GM23338 (cell line): ENCODE results near the gene TRPV1.

DNA sequence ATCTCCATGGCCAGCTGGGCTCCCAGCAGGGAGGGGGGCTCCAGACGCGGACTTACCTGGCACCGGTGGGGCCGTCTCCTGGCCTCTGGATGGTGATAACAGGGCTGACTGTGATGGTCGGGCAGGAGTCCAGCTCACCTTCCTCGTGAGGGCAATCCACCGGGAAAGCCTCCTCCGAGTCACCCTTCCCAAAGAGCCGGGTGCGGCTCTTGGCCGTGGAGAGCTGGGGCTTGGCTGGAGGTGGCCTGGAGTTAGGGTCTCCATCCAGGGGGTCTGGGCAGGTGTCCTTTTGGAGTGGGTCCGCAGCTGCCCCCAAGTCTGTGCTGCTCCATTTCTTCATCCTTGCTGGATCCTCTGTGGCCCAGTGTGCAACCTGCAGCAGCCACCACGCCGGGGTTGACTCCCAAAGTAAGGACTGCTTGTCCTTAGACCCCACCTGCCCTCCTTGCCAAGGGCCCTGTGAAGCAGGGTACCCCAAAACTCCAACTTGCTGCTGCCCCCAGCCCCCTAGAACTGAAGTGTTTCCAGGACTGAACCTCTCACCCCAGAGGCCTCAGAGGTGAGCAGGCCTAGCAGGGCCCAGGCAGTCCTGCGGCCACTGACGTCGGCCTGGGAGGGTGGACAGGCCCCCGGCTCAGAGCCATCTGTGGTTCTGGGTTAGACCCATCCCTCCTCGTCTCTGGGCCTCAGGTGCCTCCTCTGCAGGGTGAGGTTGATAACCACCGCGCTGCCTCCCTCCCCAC, 17.0 kb downstream of the TRPV1 start:
- PRO-cap, result no peak
- RAMPAGE, long total RNA, result no peak

DNA sequence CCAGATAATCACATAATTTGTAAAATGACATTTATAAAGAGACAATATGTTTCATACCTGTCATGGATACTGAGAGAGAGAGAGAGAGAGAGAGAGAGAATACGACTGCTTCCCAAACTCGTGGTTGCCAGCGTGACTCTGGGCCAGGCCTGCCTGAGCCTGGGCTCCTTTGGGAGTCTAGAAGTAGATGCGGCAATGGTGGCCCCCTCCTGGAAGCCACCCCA, at the start of gene TRPV1:
TSS of gene TRPV1 (minus strand) at position 160 of the 224 bp plus-strand sequence.
- PRO-cap, result no peak
- RAMPAGE, long total RNA, result no peak

DNA sequence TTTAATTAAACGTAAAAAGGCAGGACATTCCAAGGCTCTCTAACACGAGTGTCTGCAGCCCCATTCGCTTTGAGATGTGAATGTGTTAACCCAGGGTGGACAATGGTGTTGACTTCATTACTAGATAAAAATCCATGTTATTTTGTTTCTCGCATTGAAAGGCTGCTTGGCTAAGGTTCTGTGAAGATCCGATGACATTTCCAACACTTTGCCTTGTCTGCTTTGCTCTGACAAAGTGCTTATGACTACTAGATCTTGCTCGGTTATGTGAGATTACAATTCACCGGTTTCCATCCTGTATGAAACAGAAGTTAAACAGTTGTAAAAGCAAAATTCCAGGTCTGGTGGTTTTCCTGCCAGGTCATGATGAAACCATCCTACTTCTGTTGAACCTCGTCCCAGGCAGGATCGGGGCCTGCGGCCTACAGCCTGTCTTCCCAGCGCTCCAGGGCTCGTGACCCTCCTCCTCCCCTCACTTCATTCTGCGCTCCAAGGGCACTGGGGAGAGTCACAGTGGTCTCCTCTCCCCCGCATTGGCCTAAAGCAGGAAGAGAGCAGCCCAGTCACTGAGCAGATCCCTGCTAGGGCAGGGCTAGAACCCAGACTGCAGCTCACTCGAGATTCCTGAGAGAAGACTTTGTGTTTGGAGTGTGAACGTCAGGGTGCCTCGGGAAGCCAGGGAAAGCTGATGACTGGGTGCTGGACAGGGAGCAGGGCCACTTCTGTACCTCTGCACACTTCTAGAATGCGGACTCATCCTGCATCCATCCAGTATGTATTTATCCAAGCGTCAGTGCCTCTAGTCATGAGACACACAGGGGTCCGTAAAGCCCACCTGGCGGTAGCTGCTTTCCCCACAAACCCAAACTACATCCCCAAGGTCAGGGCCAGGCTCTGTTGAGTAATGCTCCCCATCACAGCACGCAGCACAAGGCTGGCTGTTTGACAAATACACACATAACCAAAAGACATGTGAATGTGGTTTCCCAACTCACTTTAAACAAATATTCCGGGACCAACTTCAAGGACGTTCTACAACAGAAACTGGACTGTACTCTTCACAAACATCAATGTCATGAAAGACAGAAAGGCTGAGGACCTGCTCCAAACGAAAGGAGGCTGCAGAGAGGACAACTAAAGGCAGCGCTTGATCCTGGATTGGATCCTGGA, 1.6 kb upstream of the ITGAE start:
- PRO-cap, result no peak
- RAMPAGE, long total RNA, result no peak

DNA sequence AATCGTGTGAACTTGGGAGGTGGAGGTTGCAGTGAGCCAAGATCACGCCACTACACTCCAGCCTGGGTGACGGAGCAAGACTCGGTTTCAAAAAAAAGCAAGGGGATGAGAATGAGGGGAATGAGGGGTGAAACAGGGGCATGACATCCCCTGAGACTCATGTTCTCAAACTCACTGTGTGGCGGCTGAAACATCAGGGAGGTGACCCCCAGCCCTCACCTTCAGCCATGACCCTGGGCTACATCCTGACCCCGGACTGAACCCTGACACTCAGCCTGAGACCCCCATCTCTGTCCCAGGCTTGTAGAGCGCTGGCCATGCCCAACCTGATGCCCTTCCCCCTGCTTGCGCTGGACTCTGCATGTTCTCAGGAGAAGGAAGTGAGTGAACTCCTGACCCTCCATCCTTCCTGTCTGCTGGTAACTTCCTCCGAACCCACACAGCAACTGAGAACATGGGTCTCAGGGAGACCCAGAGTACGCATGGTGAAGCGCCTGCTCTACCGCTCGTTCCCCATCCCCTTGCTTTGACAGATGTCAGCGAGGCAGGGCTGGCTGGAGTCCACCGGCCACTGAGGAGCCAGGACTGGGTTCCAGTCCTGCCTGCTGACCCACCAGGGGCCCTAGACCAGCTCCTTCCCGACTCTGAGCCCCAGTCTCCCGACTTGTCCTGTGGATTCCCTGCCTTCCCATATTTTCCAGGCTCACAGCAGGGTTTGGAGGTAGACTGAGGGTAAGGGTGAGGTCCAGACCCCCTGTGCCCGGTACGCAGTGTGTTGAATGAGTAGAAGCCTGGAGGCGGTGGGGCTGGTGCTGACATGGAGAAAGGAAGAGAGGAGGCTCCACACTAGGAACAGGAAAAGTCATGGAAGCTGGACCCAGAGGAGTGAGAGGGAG, 6.1 kb downstream of the CAMKK1 start:
- PRO-cap, result no peak
- RAMPAGE, long total RNA, result no peak

DNA sequence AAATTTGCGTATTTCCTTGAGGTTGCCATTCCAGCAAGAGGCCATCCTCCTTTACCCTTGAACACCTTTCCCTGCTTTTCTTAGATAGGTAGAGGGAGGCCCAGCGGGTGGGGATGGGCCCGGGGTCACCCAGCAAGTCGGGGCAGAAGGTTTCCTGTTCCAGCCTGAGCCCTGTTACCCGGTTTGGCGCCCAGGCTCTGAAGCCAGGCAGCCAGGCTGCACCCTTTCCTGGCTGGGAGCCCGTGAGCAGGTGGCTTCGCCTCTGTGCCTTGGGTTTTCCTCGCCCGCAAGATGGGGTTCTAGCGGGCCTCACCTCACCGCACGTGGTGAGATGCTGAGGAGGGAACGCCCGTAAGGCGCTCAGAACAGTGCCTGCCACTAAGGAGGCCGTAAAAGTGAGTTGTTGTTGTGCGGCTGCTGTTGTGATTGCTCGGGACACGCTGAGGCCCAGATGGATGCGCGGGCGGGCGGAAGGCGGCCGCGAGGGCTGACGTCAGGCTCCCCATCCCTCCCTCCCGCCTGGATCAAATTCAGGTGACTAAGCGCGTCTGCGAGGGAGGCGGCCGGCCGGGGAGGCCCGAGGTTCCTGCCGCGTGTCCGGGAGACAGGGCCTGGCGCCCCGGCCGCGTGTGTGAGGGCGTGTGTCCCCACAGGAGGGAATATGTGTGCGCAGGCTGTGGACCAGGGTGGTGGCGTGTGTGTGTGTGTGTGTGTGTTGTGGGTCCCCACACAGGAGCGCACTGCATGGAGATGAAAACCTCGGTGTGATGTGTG, 4.4 kb downstream of the CAMKK1 start:
- PRO-cap, result bidirectional peak, plus-strand start at position 553 of the sequence, minus-strand start at position 428 of the sequence
- RAMPAGE, long total RNA, result no peak

DNA sequence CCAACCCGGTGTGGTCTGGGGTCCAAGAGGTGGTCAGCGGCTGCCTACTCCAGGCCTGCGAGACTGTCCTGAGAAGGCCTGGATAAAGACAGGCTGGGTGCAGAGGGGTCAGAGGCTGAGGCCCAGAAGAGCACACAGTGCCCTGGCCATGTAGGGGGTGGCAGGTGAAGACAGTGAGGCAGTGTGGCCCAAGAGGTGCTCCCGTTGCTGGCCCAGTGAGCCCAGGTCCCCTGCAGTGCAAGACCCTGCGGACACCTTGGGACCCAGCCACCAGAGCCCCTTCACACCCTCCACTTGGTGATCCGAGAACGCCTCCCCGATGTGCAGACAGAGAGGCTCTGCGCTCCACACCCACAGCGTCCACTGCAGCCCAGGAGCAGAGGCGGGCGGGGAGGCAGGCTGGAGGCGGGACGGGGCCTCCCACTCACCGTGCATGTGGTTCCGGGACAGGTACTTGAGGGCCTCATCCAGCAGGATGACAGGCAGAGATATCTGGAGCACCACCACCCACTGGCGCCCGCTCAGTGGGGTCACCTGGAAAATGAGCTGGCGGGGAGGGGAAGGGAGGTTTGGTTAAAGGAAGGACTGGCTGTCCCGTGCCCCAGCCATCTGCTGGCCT, 12.1 kb upstream of the P2RX1 start:
- PRO-cap, result no peak
- RAMPAGE, long total RNA, result no peak

DNA sequence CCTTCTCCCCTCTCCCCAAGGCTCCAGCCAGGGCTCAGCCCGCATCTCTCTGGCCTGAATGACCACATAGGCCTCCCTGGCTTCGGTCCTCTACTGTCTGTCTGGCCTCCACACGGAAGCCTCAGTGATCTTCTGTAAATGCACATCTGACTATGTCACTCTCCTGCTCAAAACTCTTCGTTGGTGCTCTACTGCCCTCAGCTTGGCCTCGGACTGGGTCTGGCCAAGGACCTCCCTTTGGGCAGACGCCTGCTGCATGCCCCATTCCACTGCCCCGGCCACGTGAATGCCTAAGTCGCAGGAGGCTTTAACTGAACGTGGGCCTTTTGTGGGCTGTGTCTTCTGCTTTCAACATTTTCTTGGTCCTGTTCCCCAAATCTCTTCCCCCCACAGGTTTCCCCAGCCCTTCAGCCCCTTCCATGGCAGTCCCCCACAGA, 20.2 kb downstream of the ATP2A3 start:
- PRO-cap, result no peak
- RAMPAGE, long total RNA, result no peak

DNA sequence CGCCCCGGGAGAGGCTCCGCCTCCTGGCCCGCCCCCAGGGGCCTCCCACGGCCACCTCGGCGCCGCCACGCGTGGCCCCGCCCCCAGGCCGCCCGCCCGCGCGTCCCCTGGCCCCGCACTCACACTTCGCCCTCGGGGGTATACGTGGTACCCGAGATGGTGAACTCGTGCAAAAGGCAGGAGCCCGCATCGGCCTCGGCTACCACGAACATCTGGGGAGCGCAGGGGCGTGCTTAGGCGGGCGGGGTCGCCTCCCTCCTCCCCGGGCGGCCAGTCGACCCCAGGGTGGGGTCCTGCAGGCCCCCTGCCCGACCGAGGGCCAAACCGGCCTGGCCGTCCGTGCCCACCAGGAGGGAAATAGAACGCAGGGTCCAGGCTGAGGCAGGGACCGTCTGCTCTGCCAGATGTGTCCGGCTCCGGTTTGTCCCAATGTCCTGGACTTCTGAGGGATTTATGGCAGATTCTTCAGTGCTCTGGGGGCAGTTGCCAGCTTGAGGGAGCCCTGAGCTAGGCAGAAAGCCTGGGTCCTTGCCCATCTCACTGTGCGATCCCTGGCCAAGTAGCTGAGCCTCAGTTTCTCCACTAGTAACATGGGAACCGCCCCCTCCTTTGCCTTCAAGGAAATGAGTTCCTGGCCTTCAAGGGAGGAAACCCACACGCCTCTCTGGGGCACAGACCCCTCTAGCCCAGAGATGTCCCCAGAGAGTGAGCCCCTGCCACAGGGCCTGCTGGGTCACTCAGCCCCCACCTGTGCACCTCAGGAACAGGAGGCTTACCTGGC, 19.1 kb downstream of the ATP2A3 start:
- PRO-cap, result bidirectional peak, plus-strand start at position 122 of the sequence, minus-strand start outside the sequence
- RAMPAGE, long total RNA, result no peak

GRCh38 chr17:3952413-3952894, 11.8 kb downstream of the ATP2A3 start:
- PRO-cap, result no peak
- RAMPAGE, long total RNA, result no peak

- PRO-cap, result no peak
- RAMPAGE, long total RNA, result no peak
These were observed 78.4 kb downstream of the ZZEF1 start for GRCh38 chr17:4064356-4064825.

- PRO-cap, result no peak
- RAMPAGE, long total RNA, result no peak
These were observed 70.3 kb downstream of the ZZEF1 start for GRCh38 chr17:4072431-4073064.

- PRO-cap, result no peak
- RAMPAGE, long total RNA, result no peak
These were observed 47.2 kb downstream of the ZZEF1 start for GRCh38 chr17:4095581-4096149.

- PRO-cap, result no peak
- RAMPAGE, long total RNA, result no peak
These were observed 2.6 kb downstream of the ZZEF1 start for GRCh38 chr17:4140038-4140914.

GRCh38 chr17:4167851-4168050, 24.8 kb downstream of the CYB5D2 start:
- PRO-cap, result no peak
- RAMPAGE, long total RNA, result no peak

DNA sequence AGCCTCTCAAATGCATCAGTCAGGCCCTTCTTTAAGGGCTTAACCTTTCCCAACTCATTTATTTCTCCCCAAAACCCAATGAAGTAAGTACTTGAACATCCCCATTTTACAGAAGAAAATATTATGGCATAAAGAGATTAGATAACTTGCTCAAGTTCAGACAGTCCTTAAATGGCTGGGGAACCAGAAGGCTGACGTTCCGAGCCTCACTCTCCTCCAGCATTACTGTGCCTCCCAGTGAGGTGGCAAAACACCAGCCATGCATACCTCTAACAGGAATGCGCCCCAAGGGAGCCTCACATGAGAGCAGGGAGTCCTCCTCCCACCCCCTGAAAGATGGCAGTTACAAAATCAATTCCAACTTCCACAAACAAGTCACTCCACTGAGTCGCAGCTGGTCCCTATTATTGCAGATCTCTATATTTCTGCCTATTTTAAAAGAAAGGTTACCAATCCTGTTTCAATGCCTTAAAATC, 55.6 kb downstream of the ANKFY1 start:
- PRO-cap, result no peak
- RAMPAGE, long total RNA, result no peak

DNA sequence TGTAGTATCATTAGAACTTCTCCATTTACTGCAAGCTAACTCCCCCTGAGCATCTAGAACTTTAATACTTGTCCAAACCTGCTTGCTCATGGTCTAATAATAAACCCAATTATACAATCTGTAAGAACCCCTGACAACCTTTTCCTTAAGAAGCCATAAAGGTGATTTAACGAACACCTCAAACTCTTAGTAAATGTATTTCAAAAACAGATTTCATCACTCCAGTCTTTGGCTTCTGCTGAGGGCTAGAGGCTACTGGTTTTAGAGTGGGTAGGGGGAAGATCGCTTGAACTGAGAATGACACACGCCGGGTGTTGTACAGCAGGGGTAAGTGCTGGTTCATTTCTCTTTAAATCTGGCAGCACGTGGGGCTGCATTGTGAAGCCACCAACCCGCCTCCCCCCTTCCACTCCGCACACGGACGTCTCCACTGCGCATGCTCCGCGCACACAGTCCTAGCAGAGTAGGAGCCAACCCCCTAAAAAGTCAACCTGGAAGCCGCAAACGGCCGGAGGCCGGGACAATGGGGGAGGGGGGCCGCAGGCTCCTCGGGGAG, 1.5 kb downstream of the UBE2G1 start:
- PRO-cap, result bidirectional peak, plus-strand start at position 501 of the sequence, minus-strand start at position 351 of the sequence
- RAMPAGE, long total RNA, result no peak

DNA sequence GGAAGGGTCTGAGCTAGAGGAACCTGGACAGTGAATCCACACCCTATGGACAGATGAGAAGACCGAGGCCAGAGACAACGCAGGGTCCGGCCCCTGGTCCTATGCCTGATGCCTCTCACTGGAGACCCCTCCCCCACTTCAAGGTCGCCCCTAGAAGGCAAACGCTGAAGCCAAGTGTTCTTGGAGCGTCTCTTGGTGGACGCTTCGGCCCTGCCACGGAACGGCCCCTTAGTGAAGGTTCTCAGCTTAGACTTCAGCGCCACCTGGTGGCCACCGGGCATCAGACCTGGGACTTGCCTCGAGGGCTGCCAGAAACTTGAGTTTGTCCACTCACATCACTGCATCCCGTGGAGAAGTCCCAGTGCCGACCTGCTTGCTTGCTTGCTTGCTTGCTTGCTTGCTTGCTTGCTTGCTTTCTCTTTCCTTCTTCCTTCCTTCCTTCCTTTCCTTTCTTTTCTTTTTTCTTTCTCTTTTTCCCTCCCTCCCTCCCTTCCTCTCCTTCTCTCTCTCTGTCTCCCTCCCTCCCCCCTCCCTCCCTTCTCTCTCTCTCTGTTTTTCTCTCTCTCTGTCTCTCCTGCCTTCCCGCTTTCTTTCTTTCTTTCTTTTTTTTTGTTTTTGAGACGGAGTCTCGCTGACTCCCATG, 20.5 kb upstream of the SPNS3 start:
- PRO-cap, result bidirectional peak, plus-strand start at position 361 of the sequence, minus-strand start at position 88 of the sequence
- RAMPAGE, long total RNA, result no peak

GRCh38 chr17:4477088-4477682, 21.5 kb upstream of the SPNS2 start:
- PRO-cap, result no peak
- RAMPAGE, long total RNA, result no peak

DNA sequence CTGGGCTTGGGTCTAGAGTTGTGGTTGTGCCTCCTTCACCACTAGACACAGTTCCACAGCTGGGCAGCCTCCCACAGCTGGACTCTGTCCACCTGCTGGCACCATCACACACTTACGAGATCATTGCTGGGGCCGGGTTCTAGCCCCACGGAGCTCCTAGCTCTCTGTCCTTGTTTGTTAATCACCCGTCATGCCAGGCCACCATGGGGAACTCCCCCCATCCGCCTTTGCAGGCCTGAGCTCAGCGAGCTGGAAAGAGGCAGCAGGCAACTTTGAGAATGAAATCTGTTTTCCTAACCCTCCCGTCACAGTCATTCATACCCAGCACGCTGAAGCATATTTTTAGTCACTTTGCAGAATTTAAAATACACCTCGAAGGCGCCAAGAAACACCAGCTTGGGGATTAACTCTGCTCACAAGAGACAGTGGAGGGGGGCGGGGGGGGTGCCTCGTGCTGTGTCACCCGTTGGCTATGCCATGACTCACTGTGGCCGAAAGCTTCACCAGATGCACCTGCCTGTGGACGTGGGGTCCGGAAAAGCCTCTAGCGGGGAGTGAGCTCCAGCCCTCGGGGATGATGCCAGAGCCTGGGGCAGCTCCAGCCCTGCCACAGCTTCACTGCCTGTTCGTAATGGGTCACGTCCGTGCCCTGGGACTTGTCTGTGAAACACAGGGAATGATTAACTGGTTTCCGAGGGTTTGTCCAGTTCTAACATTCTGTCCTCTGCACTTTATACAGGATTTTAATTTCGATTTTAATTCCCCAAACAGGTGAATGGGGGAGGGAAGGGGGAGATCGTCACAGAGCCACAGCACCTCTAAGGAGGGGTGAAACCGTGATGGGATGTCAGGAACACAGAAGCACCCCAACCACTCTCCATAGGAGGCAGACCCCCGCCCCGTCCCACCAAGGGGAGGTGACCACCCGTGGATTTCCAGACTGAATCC, 1.4 kb upstream of the SPNS2 start:
- PRO-cap, result no peak
- RAMPAGE, long total RNA, result no peak

GRCh38 chr17:4499022-4499503, 382 bp downstream of the SPNS2 start:
- PRO-cap, result unidirectional peak, plus-strand start at chr17:4499192
- RAMPAGE, long total RNA, result no peak